Monocyte (primary cell): ENCODE measurements around a stretch of chr16.

DNA sequence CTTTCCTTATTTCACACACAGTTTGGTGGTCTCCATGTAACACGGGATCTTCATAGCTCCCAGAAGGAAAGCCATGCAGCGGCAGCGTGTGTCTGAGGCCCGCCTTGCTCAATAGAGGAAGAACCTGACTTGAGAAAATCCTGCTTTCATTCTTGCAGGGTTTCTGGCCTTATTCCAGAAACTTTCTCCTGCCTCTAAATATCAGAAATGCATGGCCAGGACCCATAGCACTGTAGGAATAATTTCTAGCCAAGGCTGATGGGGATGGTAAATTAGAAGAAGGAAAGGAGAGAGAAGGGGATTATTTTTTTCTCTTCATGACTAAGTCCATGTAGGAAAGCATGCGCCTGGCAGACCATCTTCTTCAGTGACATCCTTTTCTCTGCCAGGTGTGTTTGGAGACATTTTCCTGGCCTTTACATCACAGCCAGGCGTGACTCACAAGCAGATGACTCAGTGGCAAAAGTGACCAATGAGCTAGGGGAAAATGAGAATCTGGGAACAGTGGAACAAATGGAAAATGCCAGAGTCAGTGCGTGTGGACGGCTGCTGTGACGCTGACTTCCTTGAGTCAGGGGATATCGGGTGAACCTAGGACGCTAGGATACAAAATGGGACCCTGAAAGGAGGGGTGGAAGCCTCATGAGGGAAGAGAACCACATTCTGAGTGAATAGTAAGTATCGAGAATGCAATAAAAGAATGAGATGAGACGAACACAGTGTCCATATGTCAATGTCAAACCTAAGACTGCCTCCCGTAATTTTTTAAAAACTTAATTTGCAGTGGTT, 9.4 kb downstream of the KIAA0513 start:
- PRO-cap, 2 experiments = no peak in any of the 2 experiments

DNA sequence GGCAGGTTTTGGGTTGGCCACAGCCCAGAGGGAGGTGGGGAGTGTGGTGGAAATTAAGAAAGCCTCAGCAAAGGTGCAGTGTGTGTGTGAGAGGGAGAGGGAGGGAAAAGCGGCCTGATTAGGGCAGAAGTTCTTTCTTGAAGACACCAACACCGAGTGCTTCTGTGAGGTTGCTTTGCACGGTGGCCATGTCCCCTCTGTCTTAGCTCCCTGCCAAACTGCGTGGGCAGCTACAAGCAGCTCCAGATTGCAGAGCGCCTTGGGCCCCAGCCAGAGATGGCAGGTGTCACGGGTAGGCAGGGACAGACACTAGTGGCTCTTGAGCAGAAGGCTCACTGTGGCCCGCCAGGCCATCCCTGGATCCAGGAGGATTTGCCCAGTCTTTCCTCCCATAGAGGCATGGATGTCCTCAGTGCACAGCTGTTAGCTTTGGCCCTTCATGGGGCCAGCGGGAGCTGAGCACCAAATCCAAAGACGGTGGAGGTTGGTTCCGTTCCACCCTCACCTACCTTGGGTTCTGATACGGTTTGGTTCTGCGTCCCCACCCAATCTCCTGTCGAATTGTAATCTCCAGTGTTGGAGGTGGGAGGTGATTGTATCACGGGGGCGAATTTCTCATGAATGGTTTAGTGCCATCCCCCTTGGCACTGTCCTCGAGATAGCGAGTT, 21.4 kb downstream of the KIAA0513 start:
- PRO-cap, 2 experiments = no peak in any of the 2 experiments

DNA sequence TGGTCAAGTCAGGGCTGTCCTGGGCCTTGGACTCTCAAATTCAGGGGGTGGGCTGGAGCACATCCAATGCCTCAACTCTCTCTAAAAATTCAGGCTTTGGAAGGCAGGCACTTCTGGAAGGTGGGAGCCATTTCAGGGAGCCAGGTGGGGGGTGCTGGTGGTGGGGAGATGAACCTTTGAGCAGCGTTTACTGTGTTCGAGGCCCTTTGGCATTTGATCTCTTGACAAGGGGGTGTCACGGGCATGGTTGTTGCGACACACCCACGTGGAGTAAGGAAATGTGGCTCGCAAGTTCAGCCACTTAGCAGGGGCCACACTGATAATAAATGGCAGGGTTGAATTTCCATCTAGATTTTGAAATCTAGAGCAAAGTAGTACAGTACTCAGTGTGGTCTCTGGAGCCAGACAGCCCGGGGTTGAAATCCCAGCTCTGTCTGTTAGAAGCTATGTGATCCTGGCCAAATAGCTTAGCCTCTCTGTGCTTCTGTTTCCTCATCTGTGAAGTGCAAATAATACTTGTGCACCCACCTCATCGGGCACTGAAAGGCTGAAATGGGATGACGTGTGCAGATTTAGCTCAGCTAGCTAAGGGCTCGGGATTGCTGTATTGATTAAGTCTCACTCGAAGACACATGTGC, 47.2 kb upstream of the CIBAR2 start:
- PRO-cap, 2 experiments = no peak in any of the 2 experiments

DNA sequence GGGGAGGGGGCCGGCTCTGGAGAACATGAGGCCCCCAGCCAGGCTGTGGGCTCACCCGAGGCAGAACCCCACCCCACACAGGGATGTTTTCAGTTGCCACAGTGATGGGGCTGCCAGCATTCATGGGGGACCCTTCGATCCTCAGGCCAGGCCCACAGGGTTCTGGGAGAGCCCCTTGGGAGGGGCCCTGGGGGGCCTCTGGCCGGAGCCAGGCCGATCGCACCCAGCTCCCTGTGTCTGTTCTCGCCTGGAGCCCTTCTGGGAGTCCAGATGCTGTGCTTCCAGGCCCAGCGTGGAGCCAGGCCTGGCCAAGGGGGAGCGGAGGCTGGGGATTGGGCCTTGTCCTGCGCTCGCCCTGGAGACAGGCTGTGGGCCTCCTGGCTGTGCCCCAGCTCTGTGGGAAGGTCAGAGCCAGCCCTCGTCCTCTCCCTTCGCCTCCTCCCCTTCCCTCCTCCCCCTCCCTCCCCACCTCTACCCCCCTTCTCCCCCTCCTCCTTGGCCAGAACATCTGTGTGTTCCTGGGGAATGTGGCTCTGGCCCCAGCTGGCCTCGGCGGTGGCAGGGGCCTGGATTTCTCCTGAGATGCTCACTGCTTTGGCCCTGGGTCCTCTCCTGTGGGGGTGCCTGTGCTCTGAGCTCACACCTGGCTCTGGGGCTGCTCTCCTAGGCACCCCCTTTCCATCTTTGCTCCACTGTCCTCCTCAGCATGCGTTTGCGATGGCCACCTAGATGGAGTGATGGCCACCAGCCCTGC, 90.4 kb upstream of the CIBAR2 start:
- PRO-cap, 2 experiments = no peak in any of the 2 experiments

GRCh38 chr16:85205632-85206248, 93.5 kb upstream of the CIBAR2 start:
- PRO-cap, 2 experiments = no peak in any of the 2 experiments

DNA sequence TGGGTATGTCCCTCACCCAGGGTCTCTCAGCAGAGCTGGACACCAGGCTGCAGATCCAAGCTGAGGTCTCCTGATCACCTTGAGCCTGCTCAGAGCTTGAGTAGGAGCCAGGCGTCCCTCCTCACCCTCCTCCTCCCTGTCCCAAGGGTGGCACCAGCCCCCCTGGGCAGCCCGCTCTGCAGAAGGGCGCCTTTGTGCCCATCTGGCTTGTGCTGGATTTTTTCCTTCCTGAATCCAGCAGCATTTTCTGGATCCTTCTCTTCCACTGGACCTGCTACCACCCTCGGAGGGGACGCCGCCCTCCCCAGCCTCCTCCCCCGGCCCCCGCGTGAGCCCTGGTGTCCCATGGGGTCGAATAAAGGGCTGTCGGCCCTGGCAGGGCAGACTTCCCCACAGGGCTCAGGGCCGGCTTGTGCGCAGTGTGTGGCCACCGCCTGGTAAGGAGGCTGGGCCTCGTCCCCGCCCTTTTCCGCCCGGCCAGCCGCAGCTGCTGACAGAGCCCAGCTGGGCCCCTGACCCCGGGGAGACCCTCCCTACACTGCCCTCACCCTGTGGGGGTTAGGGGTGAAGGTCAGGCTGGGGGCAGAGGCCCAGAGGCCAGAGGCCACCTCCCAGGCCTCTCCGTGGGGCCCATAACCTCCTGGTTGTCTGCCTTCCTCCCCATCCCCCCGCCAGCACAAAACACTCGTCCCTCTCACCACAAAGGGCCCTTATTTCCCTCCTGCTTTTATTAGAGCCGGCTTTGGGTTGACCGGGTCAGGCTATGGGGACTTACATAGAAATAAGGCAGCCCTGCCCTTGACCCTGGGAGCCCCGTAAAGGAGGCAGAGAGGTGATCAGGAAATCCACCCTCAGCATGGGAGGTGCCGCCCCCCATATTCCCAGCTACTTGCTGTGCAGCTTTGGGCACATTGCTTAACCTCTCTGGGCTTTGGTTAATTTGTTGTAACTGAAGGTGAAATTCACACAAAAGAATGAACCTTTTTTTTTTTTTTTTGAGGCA, 179.2 kb upstream of the CIBAR2 start:
- PRO-cap, 2 experiments = peak in 1 of 2 experiments; most common minus-strand start position 412 of the sequence (in 1)

- PRO-cap, 2 experiments = no peak in any of the 2 experiments
These were observed 195.3 kb upstream of the CIBAR2 start for GRCh38 chr16:85307345-85308163.

- PRO-cap, 2 experiments = no peak in any of the 2 experiments
These were observed 198.9 kb upstream of the CIBAR2 start for GRCh38 chr16:85311037-85311635.

DNA sequence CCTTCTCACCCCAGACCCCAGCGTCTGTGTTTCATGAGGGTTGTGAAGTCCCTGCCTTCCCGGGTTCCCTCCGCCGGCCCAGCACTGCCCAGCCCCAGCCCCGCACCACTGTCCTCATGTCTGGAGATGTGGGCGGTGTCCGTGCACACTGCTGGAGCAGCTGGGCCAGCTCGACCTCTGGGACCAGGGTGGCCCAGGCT, 199.5 kb upstream of the CIBAR2 start:
- PRO-cap, 2 experiments = no peak in any of the 2 experiments

GRCh38 chr16:85335154-85335575, 222.9 kb upstream of the CIBAR2 start:
- PRO-cap, 2 experiments = no peak in any of the 2 experiments

DNA sequence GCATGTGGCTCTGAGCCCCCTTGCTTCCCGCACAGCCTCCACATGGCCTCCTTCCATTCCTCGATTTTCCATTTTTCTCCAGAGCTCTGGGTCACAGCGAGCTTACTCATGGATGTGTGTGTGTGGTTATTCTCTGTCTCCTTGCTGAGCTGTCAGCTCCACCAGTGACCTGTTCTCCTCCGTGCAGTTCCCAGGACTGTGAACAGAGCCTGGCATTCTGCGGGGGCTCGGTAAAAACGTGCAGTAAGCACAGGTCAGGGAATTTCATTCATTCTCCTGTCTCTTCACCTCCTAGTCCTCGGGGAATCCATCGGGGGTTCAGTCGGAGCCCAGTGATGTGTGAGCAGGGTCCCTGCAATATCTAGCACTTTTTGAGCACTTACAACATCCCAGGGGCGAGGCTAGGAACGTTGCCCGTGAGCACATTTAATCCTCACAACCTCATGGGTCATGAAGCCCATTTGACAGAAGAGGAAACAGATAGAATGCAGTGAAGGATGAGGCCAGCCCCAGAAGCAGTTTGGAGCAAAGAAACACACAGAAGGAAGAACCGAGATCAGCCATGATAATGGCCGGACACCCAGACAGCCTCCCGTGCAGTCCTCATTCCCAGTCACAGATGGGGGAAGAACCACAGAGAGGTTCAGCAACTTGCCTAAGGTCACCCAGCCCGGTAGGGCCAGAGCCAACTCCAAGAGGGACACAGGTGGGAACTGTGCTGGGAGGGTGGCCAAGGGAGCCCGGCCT, 183.2 kb upstream of the GSE1 start:
- PRO-cap, 2 experiments = no peak in any of the 2 experiments

DNA sequence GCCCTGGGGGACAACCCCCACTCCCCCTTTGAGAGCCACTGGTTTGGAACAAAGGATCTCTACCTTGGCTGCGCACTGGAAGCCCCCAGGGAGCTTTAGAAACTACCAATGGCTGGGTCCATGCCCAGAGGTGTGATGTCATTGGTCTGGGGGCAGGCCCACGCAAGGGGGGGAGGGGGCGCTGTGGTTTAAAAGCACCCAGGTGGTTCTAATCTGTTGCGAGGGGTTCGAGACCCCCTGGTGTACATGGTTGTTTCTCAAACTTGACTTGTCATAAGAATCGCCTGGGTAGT, 151.8 kb upstream of the GSE1 start:
- PRO-cap, 2 experiments = no peak in any of the 2 experiments

DNA sequence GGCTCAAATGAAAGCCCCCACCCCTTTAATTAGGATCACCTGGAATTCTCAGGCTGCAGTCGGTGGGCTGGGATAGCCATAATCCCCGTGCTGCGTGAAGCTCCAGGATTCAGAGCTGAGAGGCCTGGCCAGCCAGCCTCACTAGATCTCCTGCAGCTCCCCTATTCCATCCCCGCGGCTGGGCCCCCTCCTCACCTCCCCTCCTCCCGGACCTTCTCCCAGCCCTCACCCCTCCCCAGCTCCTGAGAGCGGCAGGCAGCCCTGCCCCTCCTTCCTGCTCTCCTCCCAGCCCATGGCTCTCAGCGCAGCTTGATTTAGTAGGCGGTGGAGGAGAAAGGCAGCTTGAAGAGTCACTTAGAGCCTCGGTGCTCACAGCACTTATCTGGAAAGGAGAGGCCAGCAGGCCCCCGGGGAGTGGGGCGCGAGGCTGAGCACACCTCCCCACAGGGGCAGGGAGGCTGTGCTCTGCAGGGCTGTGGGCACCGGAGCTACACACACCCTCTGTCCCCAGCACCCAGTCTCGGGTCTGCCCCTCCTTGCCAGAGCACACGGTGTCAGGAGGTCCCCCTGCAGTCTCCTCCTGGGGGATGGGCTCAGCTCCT, 151.4 kb upstream of the GSE1 start:
- PRO-cap, 2 experiments = no peak in any of the 2 experiments

- PRO-cap, 2 experiments = no peak in any of the 2 experiments
These were observed 97.1 kb upstream of the GSE1 start for GRCh38 chr16:85516062-85516479.

GRCh38 chr16:85574770-85575606, 38.1 kb upstream of the GSE1 start:
- PRO-cap, 2 experiments = no peak in any of the 2 experiments

DNA sequence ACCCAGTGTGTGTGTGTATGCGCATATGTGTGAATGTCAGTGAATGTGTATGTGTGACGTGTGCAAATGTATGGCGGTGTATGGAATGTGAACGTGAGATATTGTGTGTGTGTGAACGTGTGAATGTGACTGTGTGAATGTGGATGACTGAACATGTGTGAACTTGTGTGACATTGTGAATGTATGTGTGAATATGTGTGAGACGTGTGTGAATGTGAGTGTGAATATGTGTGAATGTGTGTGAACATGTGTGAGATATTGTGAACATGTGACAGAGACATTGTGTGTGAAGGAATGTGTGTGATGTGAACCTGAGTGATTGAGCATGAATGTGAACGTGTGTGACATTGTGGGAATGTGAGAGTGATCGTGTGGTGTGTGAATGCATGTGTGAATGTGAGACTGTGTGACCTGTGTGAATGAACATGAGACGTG, 23.5 kb upstream of the GSE1 start:
- PRO-cap, 2 experiments = no peak in any of the 2 experiments

DNA sequence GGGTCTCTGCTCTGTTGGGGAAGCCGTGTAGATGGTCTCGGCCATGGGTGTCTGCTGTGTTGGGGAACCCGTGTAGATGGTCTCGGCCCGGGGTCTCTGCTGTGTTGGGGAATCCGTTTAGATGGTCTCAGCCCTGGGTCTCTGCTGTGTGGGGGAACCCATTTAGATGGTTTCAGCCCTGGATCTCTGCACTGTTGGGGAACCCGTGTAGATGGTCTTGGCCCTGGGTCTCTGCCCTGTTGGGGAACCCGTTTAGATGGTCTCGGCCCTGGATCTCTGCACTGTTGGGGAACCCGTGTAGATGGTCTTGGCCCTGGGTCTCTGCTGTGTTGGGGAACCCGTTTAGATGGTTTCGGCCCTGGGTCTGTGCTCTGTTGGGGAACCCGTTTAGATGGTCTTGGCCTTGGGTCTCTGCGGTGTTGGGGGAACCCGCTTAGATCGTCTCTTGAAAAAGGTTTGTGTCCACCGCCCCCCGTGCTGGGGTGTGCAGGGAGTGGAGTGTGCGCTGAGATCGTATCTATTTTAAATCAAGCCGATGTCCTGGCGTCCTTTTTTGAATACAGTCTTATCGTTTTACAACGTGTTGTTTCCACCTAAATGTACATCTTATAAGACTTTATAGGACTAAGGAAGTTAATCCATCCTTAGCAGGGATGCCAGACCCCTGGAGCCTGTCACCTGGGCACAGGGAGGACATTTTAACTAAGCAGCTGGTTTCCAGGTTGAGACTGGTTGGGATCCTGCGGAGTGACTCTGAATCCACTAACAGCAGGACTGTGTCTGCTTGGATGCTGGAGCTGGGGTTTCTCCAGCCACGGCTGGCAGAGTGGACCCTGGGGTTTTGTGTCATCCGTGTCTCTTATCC, 8.0 kb downstream of the GSE1 start:
- PRO-cap, 2 experiments = no peak in any of the 2 experiments

- PRO-cap, 2 experiments = no peak in any of the 2 experiments
These were observed 31.0 kb downstream of the GSE1 start for GRCh38 chr16:85643930-85644637.

DNA sequence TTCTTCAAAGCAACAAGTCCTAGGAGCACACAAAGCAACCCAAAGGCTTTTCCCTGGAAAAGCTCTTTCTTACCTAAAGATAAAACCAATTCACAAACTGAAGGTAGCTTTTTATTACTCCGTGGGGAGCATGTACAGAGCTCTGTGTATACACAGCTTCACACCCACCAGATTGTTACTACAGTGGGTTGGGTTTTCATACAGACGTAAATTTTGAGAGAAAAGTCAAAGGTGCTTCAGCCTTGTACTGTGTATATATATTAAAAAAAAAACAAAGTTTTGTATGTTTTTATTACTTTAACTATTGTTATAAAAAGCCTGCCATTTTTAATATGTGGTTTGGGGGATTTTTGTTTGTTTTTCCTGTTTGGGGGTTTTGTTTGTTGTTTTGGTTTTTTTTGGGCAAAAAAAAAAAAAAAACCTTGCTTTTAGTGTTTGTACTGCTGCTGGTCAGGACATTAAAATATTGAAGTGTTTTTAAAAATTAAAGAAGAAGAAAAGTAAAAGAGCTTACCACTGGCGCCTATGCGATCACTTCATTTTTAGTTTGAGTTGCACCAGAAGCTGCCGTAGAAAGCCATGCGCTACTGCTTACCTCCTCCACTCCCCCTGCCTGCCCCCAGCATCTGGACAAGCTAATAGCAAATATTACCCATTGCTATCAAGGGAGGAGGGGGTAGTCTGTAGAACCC, 15.5 kb downstream of the GINS2 start:
- PRO-cap, 2 experiments = no peak in any of the 2 experiments

DNA sequence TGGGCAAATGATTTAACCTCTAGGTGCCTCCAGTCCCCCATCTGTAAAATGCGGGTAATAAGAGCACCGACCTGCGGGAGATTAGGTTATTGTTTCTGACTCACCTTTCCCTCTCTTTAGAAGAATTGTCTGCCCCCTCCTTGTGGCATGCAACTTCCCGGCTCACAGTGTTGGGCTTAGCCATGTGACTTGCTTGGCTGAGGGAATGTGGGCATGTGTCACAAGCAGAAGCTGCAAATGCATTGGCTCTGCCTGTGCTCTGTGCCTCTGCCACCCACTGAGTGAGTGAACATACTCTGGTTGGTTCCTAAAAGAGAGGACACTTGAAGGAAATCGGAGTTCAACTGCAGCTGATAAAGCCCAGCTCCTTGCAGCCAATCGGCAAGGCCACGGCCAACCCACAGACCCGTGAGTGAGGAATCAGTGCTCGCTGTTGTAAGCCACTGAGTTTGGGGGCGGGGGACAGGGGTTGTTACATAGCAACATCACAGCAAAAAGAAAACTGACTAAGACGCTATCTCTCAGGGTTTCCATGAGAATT, 10.8 kb upstream of the GINS2 start:
- PRO-cap, 2 experiments = no peak in any of the 2 experiments